Placental pericyte (primary cell): Measurements from ENCODE around the genes PPP1R2B and FNDC9.

DNA sequence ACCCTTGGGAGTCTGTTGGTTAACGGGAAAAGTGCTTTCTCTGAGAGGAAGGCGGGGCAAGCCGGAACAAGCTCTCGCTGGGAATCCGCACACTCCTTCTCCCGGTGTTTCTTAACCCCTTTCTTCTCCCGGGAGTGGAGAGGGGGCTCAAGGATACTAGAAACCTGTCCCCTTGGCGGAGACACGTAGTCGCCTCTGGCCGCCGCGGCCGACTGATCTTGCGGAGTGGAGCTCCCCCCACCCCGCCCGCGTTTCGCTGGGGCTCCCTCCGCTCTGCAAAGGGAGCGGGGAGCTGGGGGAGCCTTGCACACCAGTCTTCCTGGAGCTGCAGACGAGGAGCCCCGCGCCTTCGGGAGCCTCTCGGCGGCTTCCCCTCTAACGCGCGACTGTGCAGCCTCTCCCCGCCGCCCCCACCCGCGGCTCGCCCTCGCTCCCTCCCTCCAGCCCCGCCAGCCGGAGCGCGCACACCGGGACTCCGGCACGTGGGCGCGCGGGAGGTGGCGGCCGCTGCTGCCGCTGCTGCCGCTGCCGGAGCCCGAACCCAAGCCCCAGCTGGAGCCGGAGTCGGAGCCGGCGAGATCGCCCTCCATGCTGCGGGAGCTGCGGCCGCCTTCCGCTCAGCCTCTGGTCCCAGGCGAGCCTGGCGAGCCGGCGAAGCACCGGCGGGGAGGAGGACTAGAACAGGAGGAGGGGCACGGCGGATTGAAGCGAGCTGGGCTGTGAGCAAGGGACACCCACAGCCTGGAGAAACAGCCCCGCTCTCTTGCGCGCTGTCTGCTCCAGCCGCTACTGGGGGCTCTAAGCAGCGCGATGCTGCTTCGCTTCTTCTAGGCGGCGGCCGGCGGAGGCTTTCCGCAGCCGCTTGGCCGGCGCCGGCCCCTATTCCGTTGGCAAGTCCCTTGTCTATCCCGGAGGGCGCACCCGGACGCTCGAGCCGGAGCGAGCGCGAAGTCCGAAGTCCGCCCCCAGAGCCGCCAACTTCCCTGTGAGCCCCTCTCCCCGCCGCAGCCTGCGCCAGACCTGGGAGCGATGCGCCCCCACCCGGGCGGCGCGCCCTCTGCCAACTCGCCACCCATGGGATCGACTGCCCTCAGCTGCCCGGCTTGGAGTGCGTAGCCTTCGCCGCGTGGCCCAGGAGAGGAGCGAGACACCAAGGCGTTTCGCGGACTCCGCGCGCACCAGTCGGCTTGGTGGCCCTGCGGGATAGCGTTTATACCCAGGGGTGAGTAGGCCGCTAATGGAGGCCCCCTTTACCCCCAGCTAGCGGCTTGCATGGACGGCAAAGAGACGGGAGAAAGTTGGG is 598.7 kb upstream of the SGCD start:
- CAGE, long polyA plus RNA, result no peak

DNA sequence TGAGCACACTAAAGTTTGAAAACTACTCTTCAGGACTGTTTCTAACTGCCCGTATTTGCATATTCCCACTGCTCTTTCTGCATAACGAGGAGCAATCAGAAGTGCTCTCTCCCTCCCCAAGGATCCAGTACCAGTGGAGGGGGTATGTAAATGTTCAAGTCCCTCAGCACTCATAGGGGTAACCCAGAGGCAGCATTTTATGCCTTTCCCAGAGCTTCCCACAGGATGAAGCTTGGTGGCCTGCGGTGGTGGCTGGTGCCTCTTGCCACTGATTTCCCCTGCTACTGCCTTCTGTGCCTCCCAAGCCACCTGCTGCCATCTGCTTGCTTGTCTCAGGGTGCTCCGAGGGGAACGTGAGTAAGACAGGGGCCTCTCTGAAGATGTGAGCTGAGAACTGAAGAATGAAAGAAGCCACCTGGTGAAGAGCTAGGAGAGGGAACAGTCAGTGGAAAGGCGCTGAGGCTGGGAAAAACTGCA is 30.0 kb upstream of the PPP1R2B start:
- CAGE, long polyA plus RNA, result no peak

DNA sequence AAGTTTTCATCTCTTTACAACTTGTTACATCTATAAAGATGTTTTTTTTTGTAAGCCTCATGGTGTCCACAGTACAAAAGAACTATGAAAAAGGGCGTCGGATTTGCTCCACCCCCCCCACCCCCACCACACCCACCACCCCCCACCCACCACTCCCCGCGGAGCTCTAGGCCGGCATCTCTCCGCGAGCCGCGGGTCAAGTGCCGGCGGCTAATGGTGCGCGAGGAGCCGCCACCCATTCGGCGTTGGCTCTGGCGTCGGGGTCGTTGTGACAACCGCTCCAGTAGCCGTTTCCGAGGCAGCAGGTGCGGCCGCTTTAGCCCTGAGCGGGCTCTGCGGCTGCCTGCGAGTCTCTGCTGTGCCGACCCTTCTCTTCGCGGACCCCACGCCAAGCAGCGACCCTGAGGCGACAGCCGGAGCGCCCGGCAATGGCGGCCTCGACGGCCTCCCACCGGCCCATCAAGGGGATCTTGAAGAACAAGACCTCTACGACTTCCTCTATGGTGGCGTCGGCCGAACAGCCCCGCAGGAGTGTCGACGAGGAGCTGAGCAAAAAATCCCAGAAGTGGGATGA is at the start of gene PPP1R2B:
Gene PPP1R2B (plus strand): TSS at position 161 of the 574 bp plus-strand sequence.
- CAGE, long polyA plus RNA, result no peak

GRCh38 chr5:157025030-157025818 is 33.7 kb downstream of the HAVCR1 start:
- CAGE, long polyA plus RNA, result no peak

DNA sequence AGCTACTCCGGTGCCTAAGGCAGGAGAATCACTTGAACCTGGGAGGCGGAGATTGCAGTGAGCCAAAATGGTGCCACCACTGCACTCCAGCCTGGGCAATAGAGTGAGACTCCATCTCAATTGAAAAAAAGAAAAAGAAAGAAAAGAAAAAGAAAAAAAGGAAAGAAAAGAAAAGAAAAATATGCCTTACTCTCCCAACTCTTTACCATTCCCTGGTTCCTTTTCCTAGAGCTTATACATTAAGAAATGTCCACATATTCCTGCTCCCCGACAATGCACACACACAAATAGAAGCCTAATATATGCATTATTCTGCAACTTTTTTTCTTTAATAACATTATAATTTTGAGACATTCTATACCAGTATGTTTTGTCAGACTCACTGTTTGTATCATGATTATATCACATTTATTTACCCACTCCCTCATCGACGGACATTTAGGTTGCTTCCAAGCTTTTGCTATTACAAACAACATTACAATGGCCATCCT is 430 bp downstream of the HAVCR2 start:
- CAGE, long polyA plus RNA, result no peak

DNA sequence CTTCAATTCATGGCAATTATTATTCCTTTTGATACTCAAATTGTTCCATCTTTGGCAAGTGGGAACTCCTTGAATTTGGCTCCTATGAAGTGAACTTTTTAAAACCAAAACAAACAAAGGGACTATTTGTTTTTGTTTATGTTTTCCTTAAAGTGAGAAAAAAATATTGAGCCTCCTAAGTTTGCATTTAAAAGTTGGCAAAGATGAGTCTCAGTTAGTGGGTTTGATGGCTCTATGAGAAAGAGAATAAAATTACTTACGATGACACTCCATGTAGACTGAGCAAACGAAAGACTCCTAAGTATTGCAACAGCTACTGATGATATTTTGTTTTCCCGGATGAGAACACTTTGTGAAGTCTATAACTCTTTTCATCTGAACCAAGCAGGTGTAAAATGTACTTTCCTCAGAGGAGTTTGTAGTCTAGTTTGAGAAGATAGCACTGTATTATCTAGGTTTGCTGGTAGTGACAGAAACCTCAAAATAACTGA is 1.8 kb upstream of the ITK start:
- CAGE, long polyA plus RNA, result no peak

DNA sequence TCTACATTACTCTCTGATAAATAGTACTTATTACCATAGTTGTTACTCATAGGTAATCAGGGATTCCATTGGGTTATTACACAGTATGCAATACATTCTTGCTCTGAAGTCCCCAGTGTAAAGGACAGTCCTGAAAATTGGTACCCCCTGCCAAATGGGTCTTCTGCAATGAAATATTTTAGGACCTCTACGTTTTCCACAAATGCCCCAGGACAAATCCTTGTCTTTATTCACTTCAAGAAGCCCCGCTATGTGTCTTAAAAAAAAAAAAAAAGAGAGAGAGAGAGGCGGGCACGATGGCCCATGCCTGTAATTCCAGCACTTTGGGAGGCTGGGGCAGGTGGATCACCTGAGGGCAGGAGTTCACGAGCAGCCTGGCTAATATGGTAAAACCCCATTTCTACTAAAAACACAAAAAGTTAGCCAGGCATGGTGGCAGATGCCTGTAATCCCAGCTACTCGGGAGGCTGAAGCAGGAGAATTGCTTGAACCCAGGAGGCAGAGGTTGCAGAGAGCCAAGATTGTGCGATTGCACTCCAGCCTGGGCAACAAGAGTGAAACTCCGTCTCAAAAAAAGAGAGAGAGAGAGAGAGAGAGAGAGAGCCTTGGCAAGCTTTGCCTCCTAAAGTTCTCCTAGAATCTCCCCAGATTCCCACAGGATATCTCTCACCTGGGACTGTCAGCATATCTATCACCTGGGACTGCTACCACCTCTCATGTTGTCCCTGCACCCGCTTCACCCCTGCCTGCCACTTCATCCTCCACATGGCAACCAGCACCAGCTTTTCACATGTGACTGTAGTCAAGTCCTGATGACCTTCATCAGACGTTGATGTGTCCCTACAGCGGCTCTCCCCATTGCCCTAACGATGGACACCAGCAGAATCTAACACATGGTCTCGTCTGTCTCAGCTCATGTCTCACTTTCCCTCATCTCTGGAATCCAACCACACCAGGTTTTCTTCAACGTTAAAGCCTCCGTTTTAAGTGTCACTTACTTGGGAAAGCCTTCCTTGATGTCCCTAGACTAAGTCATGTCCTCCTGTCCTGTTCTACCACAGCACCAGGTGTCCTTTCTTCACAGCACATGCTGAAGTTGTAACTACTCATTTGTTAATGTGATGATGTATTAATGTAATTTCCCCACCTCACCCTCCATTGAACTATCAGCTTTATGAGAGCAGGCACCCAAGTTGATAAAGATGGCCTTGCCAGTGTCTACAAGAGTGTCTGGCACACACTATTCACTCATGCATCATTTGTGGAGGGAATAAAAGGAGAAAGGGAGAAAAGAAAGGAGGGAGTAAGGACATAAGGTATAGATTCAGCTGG is 5.9 kb downstream of the ITK start:
- CAGE, long polyA plus RNA, result no peak

- CAGE, long polyA plus RNA, result no peak
Measured at GRCh38 chr5:157197075-157197682, 16.5 kb downstream of the ITK start.

DNA sequence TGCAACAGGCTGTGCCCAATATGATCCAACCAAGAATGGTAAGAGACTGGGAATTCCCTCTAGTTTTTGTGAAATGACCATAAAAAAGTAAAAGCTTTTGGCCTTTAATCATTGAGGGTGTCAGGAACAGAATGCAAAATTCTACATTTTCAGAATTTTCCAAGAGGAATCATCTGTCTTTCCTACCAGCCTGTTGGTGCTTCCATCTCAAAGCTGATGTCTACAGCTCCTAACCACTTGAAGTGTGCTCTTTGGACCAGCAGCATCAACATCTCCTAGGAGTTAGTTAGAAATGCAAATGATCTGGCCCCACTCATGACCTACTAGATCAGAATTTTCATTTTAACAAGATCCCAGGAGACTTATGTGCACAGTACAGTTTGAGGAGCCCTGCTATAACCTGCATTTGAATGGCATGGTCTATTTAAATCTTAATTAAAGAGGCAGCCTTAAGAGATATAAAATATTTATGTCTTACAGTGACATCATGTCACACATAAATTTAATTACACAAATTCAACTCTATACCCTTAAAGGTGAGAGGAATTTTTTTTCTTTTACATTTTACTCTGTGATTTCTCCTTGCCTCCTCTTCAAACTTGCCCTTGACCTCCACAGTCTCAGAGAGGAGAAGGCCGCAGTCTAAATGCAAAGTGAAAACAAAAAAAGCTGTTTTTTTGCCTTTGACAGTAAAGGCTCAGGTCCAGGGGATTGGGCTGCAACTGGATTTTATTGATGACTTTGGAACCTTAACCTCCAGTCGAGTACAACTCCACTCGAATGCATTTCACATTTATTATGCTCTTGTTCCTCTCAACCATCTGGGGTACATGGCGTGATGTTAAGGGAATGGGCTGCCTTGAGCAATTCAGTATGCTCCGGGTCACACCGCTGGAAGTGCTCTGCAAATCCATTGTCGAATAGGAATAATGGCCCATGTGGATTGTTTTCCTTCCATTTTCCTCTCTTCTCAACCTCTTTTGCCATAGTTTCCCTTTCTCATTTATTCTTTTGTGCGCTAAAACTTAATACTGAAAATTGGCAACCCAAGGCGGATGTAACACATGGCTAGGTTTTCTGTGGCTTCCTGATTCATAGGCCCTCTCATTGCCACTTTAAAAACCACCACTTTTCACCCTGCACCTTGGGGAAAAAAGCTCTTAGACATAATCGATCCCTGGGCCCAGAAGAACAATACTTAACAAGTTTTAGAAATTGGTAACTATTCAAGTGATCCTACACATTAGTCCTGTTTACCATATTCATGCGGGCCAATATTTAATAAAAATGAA is 34.1 kb downstream of the ITK start:
- CAGE, long polyA plus RNA, result no peak

GRCh38 chr5:157272435-157272944 is 6.6 kb downstream of the CYFIP2 start:
- CAGE, long polyA plus RNA, result no peak

DNA sequence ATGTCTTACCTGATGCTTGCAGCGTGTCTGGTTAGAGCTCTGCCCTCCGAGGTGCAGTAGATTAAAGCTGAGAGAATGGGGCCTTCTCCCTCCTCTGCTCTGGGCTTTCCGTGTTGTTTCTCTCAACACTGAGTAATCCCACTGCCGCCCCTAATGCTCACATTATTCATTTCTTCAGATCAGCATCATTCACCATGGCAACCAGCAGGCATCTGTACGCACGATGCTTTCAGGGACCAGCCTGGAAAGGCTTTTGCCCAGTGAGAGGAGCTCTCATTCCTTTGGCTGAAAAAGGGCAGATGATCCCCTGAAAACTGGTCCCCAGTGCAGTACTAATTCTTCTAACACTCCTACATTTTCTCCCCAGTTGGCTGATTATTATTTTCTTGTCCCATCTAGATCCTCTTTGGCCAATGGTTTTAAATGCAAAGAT is at the start of gene FNDC9:
Gene FNDC9 (minus strand): TSS at position 146 of the 433 bp plus-strand sequence.
- CAGE, long polyA plus RNA, result no peak

GRCh38 chr5:157431970-157432313 is 28.1 kb upstream of the NIPAL4 start:
- CAGE, long polyA plus RNA, result no peak

DNA sequence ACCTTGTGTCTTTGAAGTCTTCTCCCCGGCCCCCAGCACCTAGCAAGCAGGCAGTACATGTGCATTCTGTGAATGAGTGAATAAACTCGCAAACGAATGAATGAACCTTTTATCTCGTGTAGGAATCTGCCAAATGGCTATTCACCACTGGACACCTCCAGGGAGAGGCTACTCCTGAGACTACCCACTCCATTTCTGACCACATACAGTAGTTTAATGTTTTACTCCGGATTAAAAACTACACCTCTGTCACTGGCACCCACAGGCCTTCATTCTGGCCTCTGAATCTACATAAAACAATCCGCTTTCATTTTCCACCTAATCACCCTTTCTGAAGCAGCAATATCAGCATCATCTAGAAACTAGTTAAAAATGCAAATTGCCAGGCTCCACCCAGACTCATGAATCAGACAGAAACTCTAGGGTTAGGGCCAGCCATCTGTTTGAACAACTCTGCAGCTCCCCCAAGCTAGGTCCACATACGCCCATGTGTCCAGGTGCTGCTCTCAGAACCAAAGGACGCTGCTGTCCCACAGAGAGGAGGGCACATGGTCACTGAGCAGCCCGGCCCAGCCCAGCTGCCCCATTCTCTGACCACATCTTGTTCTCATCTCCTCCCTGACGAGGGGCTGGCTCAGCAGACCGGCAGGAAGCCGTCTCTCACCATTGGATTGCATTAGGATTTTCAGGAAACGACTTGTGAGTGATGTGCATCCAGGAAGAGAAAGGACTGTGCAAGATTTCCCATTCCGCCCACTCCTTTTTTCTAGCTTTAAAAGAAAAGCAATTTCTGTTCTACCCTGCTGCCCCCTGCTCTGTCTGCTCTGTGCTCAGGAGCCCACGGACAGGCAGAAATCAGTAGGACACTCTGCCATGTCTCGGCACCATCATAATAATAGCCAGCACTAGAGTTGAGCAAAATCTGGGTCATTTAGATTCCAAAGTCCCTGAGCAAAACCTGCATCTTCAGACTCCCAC is 34.7 kb downstream of the ADAM19 start:
- CAGE, long polyA plus RNA, result no peak

DNA sequence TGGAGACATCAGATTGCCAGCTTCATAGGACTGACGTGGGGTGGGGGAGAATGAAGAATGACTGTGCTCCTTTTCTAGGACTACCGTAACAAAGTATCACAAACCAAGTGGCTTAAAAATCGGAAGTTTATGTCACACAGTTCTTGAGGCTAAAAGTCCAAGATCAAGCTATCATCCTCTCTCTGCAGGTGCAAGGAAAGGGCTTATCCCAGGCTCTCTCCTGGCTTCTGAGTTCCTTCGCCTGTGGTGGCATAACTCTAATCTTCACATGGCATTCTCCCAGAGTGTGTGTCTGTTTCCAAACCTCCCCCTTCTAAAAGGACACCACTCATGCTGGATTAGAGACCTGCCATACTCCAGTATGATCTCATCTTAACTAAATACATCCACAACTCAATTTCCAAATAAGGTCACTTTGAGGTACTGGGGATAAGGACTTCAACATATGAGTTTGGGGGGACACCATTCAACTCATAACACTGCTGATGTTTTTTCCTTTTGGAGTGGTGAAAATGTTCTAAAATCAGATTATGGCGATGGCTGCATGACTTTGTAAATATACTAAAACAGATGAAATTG is 25.4 kb downstream of the ADAM19 start:
- CAGE, long polyA plus RNA, result no peak

GRCh38 chr5:157574958-157575591 is 500 bp downstream of the ADAM19 start:
- CAGE, long polyA plus RNA, result no peak

- CAGE, long polyA plus RNA, result no peak
Measured at GRCh38 chr5:157596352-157596909, 20.9 kb upstream of the ADAM19 start.

- CAGE, long polyA plus RNA, result no peak
Measured at GRCh38 chr5:157602437-157603016, 27.0 kb upstream of the ADAM19 start.

DNA sequence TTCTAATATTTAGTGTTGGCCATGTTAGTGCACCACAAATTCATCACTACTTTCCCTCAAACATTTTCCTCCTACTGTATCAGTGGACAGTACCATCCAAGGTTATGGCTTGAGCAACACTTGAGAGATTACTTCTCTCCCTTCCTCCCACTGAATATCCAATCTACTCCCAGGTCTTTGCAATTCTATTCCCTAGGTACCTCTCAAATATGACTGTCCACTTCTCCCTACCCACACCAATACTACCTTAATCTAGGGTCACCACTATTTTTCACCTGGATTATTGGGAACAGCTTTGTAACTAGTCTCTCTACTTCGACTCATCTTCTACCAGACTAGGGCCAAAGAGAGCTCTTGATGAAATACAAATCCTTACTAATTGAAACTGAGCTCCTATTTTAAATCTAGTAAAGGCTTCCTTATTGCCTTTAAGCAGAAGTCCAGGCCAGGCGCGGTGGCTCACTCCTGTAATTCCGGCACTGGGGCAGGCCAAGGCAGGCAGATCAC is 26.3 kb downstream of the CLINT1 start:
- CAGE, long polyA plus RNA, result no peak

- CAGE, long polyA plus RNA, result no peak
Measured at GRCh38 chr5:157858176-157858483, 815 bp downstream of the CLINT1 start.

GRCh38 chr5:158020655-158021130 is 161.7 kb upstream of the CLINT1 start:
- CAGE, long polyA plus RNA, result no peak